HTR-8/SVneo (cell line): ENCODE data around the genes ALB and CXCL1.

GRCh38 chr4:73118291-73118967 lies 48.9 kb upstream of the COX18 start:
- RRBS = no CpG with 5 or more reads among the region's 3 CpGs

DNA sequence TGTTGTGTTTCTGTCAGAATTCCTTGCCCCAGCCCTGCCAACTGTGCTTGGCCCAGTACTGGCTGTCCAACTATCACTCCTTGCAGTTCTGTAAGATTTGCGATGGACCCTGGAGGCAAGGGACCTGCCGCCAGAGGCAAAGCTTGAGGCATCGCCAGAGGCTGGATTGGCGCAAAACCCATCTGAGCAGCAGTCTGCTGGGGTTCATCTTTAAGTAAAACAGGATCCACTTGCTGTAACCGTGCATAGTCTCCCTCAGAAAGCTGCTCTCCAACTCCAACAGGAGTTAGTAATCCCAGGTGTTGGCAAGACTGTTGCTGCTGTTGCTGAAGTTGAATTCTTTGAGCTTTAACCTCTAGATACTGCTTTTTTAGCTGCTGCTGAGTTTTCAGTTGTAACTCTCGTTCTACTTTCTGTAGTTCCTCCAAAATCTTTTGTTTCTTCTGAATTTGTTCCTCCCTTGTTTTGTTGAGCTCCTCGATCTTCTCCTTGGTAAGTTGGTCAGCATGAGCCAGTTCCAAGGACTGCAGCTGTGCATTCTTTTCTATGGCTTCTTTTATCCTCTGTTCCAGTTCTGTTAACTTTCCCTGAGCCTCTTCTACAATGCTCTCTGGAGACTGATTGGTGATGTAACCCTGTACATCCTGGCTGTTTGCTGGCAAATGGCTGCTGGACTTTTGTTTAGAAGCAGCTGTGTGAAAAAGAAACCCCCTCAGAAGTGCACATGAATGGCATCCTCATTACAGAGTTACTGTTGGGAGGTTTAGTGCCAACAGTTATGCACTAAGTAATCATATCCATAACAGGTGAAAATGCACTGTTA lies 70.3 kb upstream of the COX18 start:
- RRBS = no CpG with 5 or more reads among the region's 7 CpGs

GRCh38 chr4:73141492-73142060 lies 72.1 kb upstream of the COX18 start:
- RRBS = no CpG with 5 or more reads among the region's 2 CpGs

DNA sequence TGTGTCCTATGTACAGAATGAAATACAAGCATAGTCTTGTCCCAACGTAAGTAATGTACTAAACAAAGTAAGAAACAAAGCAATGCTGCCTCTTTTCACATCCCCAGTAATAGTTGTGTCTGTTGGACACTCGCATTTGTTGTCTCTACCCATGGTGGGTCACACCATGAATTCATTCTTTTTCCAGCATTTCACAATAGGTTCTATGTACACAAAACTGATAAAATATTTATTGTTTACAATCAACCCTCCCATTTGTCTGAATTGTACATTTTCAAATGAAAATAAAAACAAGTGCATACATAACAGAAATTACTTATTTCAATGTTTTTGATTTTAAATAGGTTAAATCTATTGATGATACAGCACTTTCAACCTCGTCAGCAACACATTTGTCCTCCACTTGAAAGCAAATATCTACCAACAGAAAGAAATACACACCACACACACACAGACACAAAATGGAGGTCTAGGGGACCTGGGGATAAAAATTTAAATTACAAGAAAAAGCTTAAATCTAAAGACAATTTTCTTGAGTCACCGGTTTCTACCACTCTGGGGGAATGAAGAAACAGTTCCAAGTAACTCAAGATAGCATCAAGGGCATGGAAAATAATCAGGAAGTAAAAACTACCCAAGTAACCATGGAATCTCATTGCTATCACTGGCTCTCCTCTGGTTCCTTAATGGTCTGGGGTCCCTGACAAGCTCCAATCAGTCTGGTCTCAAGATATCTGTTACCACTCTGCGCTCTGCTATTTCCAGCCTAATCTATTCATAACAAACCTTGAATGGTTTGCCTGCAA lies 27.7 kb downstream of the ANKRD17 start:
- RRBS = no CpG with 5 or more reads among the region's 5 CpGs

- RRBS = no CpG with 5 or more reads among the region's 1 CpG
Observed at GRCh38 chr4:73239177-73240211, 19.1 kb downstream of the ANKRD17 start.

DNA sequence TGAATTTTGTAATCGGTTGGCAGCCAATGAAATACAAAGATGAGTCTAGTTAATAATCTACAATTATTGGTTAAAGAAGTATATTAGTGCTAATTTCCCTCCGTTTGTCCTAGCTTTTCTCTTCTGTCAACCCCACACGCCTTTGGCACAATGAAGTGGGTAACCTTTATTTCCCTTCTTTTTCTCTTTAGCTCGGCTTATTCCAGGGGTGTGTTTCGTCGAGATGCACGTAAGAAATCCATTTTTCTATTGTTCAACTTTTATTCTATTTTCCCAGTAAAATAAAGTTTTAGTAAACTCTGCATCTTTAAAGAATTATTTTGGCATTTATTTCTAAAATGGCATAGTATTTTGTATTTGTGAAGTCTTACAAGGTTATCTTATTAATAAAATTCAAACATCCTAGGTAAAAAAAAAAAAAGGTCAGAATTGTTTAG lies at the start of gene ALB:
Gene ALB, plus strand, starts transcription at position 110 of the 437 bp plus-strand sequence.
- RRBS = no CpG with 5 or more reads among the region's 7 CpGs

DNA sequence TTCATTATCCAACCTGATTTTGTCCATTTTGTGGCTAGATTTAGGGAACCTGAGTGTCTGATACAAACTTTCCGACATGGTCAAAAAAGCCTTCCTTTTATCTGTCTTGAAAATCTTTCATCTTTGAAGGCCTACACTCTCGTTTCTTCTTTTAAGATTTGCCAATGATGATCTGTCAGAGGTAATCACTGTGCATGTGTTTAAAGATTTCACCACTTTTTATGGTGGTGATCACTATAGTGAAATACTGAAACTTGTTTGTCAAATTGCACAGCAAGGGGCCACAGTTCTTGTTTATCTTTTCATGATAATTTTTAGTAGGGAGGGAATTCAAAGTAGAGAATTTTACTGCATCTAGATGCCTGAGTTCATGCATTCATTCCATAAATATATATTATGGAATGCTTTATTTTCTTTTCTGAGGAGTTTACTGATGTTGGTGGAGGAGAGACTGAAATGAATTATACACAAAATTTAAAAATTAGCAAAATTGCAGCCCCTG lies 5.5 kb downstream of the ALB start:
- RRBS = no CpG with 5 or more reads among the region's 2 CpGs

GRCh38 chr4:73415794-73416518 lies 11.9 kb downstream of the ALB start:
- RRBS = no CpG with 5 or more reads among the region's 4 CpGs

DNA sequence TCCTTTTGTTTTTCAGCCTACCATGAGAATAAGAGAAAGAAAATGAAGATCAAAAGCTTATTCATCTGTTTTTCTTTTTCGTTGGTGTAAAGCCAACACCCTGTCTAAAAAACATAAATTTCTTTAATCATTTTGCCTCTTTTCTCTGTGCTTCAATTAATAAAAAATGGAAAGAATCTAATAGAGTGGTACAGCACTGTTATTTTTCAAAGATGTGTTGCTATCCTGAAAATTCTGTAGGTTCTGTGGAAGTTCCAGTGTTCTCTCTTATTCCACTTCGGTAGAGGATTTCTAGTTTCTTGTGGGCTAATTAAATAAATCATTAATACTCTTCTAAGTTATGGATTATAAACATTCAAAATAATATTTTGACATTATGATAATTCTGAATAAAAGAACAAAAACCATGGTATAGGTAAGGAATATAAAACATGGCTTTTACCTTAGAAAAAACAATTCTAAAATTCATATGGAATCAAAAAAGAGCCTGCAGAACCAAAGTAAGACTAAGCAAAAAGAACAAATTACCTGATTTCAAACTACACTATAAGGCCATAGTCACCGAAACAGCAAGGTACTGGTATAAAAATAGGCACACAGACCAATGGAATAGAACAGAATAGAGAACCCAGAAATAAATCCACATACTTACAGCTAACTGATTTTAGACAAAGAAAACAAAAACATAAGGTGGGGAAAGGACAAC lies 14.8 kb upstream of the AFP start:
- RRBS = no CpG with 5 or more reads among the region's 3 CpGs

DNA sequence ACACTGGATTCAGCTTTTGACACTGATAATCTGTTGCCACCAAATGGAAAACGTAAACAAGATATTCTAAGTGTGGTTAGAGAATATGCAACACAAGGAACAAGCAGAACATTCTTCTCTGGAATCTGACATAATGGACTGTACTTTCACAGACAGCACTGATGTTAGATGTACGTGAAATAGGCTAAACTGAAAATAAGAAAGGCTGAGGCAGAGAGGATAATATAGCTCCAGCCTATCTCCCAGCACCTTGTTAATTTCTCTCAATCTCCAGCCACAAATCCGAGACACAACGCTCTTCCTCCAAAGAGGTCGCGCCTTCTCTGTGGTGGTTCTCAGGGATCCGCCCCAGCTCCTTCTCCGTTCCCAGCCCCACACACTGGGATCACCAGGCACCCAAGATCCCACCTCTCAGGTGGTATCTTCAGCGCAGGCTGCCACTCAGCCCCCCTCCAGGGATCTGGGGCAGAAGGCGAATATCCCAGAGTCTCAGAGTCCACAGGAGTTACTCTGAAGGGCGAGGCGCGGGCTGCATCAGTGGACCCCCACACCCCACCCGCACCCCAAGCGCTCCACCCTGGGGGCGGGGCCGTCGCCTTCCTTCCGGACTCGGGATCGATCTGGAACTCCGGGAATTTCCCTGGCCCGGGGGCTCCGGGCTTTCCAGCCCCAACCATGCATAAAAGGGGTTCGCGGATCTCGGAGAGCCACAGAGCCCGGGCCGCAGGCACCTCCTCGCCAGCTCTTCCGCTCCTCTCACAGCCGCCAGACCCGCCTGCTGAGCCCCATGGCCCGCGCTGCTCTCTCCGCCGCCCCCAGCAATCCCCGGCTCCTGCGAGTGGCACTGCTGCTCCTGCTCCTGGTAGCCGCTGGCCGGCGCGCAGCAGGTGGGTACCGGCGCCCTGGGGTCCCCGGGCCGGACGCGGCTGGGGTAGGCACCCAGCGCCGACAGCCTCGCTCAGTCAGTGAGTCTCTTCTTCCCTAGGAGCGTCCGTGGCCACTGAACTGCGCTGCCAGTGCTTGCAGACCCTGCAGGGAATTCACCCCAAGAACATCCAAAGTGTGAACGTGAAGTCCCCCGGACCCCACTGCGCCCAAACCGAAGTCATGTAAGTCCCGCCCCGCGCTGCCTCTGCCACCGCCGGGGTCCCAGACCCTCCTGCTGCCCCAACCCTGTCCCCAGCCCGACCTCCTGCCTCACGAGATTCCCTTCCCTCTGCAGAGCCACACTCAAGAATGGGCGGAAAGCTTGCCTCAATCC lies at the start of gene CXCL1:
Gene CXCL1, plus strand, starts transcription at position 710 of the 1,261 bp plus-strand sequence.
- RRBS = 40% methylated on average over 8 of the region's 67 CpGs

GRCh38 chr4:73870109-73870851 lies 1.1 kb downstream of the CXCL1 start:
- RRBS = no CpG with 5 or more reads among the region's 7 CpGs

- RRBS = no CpG with 5 or more reads among the region's 2 CpGs
Observed at GRCh38 chr4:74167591-74167919, 9.6 kb downstream of the MTHFD2L start.

DNA sequence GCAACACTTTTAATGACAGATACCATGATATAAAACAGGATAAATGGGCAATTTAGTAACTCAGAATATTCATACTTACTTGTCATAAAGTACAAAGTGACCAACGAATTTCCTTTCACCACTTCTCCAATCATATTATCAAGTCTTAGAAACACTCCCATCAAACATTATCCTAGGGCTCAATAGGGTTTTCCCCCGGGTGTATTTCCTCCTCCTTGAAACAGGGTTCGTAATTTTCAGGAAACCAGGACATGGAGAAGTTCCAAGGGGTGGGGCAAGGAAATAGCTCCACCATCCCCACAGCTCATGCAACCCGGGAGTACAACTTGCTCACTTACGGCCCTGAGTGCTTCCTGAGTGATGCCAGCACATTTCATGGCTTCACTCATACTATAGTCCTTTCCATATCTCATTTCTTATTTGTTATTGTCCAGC lies 73.2 kb downstream of the MTHFD2L start:
- RRBS = 2% methylated on average over 3 of the region's 5 CpGs

- RRBS = no CpG with 5 or more reads among the region's 3 CpGs
Observed at GRCh38 chr4:74332386-74332808, 24.1 kb downstream of the EPGN start.

DNA sequence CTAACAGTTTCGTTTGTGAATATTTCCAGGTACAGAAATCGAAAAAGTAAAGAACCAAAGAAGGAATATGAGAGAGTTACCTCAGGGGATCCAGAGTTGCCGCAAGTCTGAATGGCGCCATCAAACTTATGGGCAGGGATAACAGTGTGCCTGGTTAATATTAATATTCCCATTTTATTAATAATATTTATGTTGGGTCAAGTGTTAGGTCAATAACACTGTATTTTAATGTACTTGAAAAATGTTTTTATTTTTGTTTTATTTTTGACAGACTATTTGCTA lies 19.7 kb downstream of the EREG start:
- RRBS = no CpG with 5 or more reads among the region's 4 CpGs

GRCh38 chr4:74395075-74395281 lies 30.0 kb downstream of the EREG start:
- RRBS = no CpG with 5 or more reads among the region's 3 CpGs

DNA sequence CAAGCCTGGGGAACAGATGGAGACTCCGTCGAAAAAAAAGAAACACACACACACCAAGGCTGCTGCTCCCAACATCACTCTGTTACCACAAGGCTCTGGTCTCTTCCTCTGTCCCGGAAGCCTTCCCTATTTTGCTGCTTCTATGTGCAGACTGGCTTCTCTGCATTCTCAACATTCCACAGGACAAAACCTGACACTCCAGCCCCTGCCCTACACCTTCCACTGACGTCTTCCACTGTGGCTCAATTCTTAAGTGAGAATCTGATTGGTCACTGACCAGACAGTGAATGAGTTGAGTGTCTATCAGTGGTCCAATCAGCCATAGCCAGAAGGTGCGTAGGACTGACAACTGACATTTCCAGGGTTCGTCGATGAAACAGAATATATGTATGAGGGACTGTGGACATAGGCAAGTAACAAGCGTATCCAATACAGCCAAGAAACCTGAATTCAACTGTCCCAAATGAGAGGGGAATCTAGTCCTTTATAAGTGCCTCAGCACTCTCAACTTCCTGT lies 6.0 kb downstream of the ODAPH start:
- RRBS = no CpG with 5 or more reads among the region's 8 CpGs

DNA sequence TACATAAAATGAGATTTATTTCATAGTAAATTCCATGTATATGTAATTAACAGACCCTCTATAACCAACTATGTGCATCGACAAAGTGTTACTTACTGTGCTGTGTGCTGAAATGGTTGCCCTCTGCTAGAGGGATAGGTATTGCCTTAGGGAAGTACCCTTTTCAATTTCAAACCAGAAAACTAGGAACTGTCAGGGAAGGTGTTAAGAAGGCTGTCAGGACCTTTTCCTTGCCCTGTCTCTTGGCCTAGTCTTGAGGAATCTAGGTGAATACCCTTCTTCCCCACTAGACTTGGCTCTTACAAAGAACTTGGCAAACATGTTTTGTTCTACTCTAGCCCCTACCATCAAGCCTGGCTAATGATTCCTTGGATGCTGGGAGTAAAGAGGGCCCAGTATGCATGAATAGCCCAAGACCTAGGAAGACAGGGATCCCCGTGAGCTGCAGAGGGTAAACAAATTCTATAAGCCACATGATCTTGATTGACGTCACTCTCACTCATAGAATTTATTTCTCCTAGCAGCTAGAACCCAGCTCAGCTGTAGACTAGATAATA lies 16.4 kb upstream of the USO1 start:
- RRBS = no CpG with 5 or more reads among the region's 3 CpGs